ENCODE data around the gene NCAPG2.

- RRBS = no CpG with 5 or more reads among the region's 2 CpGs
Observed at GRCh38 chr7:157966247-157967152, 621.1 kb downstream of the PTPRN2 start.

DNA sequence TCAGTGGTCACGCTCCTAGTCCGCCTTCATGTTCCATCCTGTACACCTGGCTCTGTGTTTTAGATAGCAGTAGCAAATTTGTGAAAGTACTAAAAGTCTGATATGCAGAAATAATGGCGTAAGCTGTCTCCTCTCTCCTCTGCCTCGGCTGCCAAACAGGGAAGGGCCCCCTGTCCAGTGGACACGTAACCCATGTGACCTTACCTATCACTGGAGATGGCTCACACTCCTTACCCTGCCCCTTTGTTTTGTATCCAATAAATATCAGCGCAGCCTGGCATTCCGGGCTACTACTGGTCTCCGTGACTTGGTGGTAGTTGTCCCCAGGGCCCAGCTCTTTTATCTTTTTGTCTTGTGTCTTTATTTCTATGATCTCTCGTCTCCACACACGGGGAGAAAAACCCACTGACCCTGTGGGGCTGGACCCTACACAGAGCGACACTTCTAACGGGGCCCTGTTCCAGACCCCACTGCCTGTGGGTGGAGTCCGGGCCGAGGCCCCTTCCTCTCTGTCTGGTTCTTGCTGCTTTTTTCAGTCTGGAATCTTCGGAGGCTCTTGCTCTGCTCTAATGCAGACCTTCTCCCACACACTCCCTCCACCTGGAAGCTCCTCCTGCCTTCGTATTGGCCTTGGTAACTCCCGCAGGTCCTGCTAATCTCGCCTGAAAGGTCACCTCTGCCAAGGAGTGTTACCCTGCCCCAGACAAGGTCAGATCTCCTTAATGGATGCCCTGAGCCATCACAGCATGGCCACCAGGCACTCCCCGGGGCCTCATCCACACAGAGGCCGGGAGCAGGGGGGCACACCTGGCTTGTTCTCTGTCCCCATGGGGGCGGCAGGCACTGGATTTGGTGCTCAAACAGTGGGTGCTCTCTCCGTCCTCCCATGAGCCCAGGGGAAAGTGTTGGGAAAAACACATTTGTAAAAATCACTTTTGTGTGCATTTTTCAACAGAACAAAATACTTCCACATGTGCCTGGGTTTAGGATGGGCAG lies 531.8 kb downstream of the PTPRN2 start:
- RRBS = no CpG with 5 or more reads among the region's 22 CpGs

GRCh38 chr7:158226508-158226845 lies 361.1 kb downstream of the PTPRN2 start:
- RRBS = no CpG with 5 or more reads among the region's 12 CpGs

DNA sequence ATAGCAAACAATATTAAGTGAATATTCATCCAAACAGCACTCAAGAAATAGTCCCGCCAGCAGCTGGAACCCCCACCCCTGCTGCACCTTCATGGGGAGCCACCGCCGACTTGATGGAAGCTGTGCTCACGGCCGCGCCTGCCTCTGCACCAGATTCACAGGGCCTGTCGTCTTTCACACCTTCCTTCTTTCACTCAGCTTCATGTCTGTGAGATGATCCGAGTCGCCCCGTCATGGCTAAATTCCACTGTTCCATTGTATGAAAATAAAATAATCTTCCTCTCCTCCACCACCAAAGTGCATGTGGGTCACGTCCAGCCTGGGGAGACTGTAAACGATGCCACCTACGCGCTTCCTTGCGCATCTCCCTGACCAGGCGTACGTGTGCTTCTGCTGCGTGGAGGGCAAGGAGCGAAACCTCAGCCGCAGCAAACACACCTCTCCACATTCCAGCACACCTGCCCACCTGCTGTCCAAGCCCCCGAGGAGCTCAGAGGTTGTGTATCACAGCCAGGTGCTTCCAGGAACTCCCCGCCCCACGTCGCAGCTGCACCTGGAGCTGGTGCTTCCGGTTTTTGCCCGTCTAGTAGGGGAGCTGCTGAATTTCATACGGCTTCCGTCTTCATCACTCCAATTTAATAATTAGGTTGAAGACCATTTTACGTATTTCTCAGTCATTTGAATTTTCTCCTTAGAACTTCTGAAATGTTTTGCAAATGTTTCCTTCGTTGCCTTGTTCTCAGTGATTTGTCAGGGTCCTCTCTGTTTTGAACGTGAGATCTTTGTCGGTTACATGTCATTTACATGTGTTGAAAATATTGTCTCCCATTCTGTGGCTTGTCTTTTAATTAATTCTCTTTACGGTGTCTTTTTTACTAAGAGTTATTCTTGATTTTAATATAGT lies 136.9 kb downstream of the PTPRN2 start:
- RRBS = no CpG with 5 or more reads among the region's 33 CpGs

GRCh38 chr7:158451427-158451974 lies 136.1 kb downstream of the PTPRN2 start:
- RRBS = no CpG with 5 or more reads among the region's 10 CpGs

DNA sequence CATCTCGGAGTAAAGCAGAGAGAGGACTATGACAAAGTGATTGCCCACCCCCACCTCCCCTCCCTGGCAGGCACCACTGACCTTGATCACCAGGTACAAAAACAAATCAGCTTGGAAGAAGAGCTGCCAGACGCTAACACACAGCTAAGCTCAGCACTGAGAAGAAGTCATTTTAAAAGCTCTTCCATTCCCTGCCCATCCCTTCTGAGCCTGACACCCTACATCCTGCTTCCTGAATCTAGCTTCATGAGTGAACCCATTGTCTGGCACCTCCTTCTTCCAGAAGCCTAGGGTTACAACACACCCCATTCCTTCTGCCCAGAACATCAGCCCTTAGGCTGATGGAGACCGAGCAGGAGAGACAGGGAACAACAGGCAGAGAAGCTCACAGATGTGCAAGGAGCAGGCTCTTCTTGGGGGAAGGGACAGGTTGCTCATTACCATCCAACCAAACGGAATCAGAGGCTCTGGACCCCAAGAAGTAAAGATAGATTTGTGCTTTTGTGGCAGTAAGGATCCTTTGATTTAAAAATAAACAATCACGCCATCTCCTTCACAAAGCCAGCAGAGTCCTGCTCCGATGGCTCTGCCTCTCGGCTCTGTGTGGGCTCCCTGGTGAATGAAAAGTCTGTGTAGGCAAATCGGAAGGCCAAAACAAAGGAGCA lies 4.1 kb downstream of the PTPRN2 start:
- RRBS = no CpG with 5 or more reads among the region's 8 CpGs

- RRBS = 1% methylated on average over 54 of the region's 100 CpGs
Observed at GRCh38 chr7:158704314-158705398, at the start of gene NCAPG2. NCAPG2 (minus strand) TSS chr7:158704804.

DNA sequence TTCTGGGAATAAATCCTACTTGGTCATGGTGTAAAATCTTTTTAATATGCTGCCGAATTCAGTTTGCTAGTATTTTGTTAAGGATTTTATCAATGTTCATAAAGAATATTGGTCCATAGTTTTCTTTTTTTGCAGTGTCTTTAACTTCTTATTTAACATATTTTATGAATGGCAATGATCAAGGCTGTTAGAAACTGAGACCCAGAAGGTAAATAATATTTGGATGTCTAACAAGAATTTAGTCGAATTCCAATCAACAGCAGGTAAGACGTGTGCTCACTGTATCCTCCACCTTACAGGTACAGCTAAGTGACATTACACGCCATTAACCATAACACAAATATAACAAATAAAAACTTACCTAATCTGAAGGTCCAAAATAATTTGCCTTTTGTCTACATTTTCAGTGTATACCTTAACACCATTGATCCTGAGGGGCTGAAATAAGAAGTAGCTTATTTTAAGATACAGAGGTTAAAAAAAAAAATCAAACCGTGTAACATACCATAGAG lies 36.0 kb downstream of the ESYT2 start:
- RRBS = no CpG with 5 or more reads among the region's 5 CpGs

- RRBS = no CpG with 5 or more reads among the region's 12 CpGs
Observed at GRCh38 chr7:158815120-158816051, 13.9 kb downstream of the ESYT2 start.

- RRBS = no CpG with 5 or more reads among the region's 4 CpGs
Observed at GRCh38 chr7:158824037-158824520, 5.2 kb downstream of the ESYT2 start.

DNA sequence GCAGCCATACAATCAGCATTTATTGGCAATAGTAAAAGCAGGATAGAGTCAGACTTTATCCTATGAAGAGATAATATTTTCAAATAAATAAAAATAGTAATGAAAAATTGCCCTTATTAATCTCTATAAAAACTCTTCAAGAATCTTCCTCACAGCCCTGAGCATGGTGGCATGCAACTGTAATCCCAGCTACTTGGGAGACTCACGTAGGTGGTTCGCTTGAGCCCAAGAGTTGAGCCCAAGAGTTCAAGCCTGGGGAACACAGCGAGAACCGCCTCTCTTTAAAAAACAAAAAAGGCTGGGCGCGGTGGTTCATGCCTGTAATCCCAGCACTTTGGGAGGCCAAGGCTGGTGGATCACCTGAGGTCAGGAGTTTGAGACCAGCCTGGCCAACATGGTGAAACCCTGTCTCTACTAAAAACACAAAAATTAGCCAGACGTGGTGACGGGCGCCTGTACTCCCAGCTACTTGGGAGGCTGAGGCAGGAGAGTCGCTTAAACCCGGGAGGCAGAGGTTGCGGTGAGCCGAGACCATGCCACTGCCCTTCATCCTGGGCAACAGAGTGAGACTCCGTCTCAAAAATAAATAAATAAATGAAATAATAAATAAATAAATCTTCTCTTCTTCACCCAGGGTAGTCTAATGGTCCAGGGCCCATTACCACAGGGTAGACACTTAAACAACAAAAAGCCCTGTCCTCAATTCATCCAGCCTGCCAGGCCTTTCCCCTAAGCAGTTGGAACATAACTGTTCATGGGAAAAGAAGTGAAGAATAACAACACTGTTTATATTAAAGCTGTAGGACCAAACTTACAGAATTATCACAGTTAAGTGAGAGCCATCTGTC lies 4.4 kb downstream of the ESYT2 start:
- RRBS = no CpG with 5 or more reads among the region's 14 CpGs

GRCh38 chr7:158861134-158861779 lies 4.9 kb downstream of the DYNC2I1 start:
- RRBS = no CpG with 5 or more reads among the region's 11 CpGs

DNA sequence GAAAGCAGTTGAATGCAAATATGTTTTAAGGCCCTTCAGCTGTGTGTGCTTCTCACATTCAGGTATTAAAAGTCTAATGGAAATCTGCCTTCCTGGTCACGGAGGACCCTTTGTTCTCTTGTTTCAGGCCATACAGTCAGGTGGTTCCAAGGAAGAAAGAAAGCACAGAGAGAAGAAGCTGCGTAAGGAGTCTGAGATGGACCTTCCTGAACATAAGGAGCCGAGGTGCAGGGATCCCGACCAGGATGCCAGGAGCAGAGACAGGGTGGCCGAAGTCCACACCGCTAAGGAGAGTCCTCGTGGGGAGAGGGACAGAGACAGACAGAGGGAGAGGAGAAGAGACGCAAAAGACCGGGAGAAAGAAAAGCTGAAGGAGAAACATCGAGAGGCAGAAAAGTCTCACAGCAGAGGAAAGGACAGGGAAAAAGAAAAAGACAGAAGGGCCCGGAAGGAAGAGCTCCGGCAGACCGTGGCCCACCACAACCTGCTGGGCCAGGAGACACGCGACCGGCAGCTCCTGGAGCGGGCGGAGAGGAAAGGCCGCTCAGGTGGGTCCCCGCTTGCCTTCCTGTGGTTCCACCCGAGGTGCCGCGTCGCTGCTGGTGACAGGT lies 14.8 kb downstream of the DYNC2I1 start:
- RRBS = 83% methylated on average over 7 of the region's 24 CpGs

GRCh38 chr7:159061473-159062072 lies 83.1 kb downstream of the VIPR2 start:
- RRBS = 48% methylated on average over 11 of the region's 36 CpGs

DNA sequence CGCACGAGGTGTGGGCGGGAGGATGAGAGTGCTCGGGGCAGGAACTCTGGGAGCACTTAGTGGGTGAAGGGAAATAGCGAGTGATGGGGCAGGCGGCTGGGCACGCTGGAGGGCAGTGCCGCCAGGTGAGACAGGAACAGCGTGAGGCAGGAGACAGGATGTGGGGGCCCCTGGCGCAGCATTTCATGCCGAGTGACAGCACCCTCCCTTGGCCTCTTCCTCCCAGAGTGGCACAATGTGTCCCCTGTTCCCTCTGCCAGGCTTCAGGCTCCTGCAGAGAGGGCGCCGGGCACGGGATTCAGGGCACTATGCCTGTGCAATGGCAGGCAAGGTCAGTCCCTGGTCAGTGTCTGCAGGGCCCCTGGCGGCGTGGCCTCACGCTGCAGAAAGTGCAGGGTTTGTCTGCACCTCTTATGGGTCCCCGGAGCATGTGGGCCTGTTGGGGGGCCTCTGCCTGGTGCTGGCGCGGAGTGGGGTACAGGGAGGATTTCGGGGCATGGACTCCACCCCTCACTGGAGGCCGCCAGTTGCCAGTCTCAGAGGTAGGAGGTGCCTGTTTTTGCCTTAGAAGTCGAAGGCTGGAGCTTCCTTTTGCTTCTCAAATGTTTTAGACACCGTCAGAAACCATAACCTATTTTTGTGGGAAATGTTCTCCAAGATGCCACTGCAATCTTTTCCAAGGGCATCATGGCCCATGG lies 60.3 kb downstream of the VIPR2 start:
- RRBS = 40% methylated on average over 2 of the region's 24 CpGs

- RRBS = 88% methylated on average over 1 of the region's 25 CpGs
Observed at GRCh38 chr7:159103911-159104939, 40.4 kb downstream of the VIPR2 start.

DNA sequence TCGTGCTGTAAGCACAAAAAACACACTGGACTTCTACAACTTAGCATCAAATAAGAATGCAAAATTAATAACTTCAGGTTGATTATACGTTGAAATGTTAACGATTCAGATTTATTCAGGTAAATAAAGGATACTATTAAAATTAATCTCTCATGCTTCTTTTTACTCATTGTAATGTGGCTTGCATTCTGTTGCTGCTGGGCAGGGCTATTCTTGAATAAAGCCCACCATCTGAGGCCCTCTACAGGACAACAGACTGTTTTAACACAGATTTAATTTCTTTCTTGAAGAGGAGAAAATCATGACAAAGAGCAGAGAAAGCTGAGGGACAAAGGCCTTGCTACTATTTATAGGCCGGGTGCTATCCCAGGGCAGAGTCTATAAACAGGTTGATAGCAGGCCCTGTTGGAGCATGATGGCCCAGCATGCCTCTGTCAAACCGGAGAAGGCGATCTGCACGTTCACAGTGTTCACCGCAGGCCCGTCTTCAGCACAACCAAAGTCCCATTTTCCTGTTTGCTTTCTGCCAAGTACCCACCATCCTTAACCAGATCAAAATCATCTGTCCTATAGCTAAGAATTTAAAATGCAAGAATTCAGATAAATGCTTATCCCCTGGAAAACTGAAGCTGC lies 3.0 kb downstream of the VIPR2 start:
- RRBS = 41% methylated on average over 2 of the region's 9 CpGs

DNA sequence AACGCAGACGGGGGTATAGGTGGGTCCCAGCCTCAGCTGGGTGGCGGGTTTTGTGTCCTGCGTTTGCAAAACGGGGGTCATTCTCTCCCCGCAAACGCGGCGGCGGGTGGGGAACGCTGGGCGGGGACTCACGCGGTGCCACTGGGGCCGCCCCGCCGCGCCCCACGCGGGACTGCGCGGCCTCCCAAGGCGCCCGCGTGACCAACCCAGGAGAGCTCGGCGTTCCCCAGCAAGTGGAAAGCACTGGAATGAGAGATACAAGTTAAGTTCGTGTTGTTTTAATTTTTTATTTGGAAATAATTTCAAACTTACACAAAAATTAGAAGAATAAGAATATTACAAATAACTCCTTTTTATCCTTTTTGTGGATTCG lies 898 bp upstream of the VIPR2 start:
- RRBS = no CpG with 5 or more reads among the region's 29 CpGs